Right atrium auricular region (tissue), 2 donors: Measurements from ENCODE around the genes KANK3, HNRNPM, MBD3L1, ZNF266 and ZNF560.

- PRO-cap = no peak
- RAMPAGE, long total RNA, 2 experiments = no peak in any of the 2 experiments
Measured at GRCh38 chr19:8001570-8002822, 3.4 kb downstream of the ELAVL1 start.

DNA sequence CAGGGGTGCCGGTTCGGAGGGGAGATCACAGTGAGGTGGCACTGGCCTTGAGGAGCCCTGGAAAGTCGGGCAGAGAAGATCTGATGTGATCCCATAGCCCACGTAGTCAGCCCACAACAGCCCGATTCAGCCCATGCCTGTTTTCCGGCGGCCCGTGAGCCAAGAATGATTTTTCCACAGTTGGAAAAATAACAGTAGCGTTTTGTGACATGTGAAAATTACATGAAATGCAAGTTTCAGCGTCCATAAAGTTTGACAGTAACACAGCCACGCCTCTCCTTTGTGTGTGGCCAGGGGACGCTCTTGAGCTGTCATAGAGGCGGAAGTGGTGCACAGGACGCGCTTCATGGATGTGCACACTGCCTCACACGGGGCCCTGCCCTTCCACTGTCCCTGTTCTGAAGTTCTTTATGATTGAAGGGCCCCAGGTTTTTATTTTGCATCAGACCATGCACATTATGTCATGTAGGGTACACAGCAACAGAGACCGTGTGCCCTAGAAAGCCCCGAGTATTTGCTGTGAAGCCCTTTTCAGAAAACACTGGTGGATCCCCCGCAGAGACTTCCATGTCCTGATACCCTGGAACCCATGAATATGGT, 12.4 kb upstream of the ELAVL1 start:
- PRO-cap = no peak
- RAMPAGE, long total RNA, 2 experiments = no peak in any of the 2 experiments

GRCh38 chr19:8250646-8251372, 41.6 kb downstream of the CERS4 start:
- PRO-cap = no peak
- RAMPAGE, long total RNA, 2 experiments = no peak in any of the 2 experiments

- PRO-cap = bidirectional peak, plus-strand start at chr19:8343478, minus-strand start at chr19:8343262
- RAMPAGE, long total RNA, 2 experiments = no peak in any of the 2 experiments
Measured at GRCh38 chr19:8343067-8343754, at the start of gene KANK3. Gene KANK3, minus strand, starts transcription at chr19:8343262.

GRCh38 chr19:8366384-8366671, 2.4 kb downstream of the ANGPTL4 start:
- PRO-cap = no peak
- RAMPAGE, long total RNA, 2 experiments = no peak in any of the 2 experiments

- PRO-cap = no peak
- RAMPAGE, long total RNA, 2 experiments = no peak in any of the 2 experiments
Measured at GRCh38 chr19:8386689-8386888, 3.6 kb upstream of the RAB11B start.

GRCh38 chr19:8444161-8445330, at the start of gene HNRNPM:
Gene HNRNPM, plus strand, starts transcription at chr19:8444975.
- PRO-cap = bidirectional peak, plus-strand start at chr19:8444986, minus-strand start at chr19:8444809
- RAMPAGE, long total RNA, 2 experiments = start-site peak on the plus strand in 2 of 2 experiments, at chr19:8444924-8445100 at its widest, 57 to 577 reads per replicate

GRCh38 chr19:8455242-8455875, 10.6 kb downstream of the HNRNPM start:
- PRO-cap = no peak
- RAMPAGE, long total RNA, 2 experiments = no peak in any of the 2 experiments

DNA sequence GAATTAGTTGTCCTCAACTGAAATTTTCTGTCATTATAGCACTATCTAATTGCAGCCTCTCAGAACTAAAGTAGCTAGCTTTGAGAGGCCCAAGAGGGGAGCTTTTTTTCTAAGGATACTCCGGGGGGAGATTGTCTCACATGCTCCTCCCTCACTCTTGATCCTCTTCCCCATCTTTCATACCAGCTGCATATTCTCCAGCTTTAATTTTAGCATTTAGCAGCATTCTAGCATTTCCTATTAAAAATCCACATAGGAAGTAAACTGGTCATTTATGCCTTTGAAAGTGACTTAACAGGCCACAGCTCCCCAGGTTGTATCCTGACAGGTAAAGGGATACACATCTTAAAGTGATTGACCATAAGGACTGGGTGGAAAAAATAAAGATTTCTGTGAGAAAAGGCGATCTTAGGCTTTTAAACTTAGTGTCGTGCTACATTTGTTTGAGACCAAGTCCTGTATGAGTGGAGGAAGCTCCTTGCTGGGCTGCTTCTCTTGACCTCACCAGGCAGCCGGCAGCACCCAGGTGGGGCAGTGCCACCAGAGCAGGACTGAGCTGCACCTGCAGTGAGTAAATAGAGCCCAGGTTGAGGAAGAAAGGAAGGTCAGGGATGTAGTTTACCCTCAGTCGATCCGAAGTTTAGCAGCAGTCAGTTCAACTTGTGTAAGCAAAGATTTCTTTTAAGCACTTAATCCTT, 13.4 kb downstream of the HNRNPM start:
- PRO-cap = no peak
- RAMPAGE, long total RNA, 2 experiments = no peak in any of the 2 experiments

DNA sequence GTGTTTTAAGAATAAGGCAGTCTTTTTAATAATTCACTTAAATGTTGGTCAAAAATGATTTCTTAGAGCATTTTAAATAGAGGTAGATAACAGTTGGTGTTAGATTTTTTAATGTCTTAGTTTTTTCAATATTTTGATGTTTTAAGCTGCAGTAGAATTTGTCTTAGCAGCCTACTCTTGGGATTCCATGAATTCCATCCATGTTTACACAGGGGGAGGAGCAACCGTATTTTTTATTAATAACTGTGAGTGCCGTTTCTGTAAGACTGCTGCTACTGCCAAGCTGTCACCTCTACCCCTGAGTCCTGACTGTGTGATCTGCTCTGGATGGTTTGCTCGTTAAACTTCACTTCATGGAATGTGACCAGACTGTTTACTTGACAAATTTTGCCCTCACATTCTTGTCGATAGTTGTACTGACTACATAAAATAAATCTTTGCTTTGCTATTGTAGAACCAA, 15.1 kb downstream of the HNRNPM start:
- PRO-cap = no peak
- RAMPAGE, long total RNA, 2 experiments = no peak in any of the 2 experiments

- PRO-cap = no peak
- RAMPAGE, long total RNA, 2 experiments = no peak in any of the 2 experiments
Measured at GRCh38 chr19:8463168-8463862, 18.5 kb downstream of the HNRNPM start.

DNA sequence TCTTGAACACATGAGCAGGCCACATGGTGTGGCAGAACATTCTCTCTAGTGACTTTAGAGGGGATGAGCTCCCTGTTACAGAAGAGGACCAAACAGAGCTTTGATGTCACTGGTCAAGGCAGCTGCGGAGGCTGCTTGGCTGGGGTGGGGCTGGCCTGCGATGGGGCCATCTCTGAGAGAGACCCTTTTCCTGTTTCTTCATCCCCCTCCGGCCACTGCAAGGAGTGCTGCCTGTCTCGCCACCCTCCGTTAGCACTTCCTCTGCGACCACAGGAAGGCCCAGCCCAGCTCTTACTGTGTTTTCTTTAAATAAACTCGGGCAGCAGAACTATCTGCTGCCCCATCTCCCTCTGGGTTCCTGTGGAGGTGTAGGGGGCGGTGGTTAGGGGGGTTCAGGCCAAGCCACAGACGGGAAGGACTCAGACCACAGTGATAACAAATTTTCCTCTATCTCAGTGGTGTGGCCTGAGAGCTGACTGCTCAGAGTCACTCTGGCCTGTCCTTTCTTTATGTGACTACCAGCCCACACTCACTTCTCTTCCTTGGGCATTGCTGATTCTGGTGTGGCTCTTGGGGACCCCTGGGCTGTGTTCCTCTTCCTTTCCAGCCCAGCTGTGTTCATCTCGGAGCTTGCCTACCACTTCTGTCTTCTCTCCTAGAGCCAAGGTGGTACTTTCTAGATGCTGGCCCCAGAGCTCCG, 27.4 kb downstream of the ACTL9 start:
- PRO-cap = no peak
- RAMPAGE, long total RNA, 2 experiments = no peak in any of the 2 experiments

GRCh38 chr19:8832157-8832920, at the start of gene MBD3L1:
Gene MBD3L1, plus strand, starts transcription at chr19:8832377.
- PRO-cap = bidirectional peak, plus-strand start at chr19:8832354, minus-strand start at chr19:8832247; bidirectional peak, plus-strand start at chr19:8832761, minus-strand start at chr19:8832555
- RAMPAGE, long total RNA, 2 experiments = start-site peak on the minus strand in 2 of 2 experiments, at chr19:8832272-8832304 at its widest, 18 to 31 reads per replicate

DNA sequence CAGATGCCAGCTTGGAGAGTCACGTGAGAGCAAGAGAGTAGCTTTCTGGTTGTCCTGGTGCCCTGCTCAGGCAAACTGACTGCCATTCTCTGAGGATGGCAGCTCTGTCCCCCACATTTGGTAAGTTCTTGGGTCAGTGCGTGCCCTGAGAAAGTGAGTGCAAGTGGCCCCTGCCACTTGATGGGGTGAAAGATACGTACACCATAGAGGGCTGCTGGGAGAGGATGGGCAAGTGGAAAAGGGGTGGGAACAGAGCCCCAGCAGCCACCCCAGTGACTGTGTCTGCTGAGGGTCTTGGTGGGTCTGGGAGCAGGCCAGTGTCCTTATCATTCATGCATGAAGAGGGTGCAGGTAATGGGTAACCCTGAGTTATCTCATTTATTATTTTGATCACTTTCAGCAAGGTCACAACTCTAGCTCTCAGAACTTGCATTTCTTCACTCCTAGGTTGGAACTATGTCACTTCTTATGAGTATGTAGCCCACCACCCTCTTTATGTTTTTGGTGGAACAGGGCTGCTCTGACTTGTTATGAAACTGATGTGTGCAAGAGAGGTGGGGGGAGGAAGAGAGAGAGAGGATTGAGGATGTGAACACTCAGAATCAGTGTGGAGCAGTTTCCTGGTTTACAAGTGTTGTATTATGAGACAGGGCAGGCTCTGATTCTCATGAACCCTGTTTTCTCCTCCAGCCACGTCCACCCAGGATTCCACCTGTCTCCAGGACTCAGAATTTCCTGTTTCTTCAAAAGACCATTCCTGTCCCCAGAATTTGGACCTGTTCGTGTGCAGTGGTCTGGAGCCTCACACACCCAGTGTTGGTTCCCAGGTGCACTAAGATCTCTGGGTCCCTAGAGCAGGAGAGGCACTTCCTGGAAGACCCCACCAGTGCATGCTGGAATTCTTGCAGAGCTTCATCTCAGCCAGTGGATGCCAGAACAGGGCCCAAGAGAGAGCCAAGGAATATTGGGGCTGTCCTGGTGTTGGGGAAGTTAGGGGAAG, 16.0 kb downstream of the ZNF317 start:
- PRO-cap = no peak
- RAMPAGE, long total RNA, 2 experiments = no peak in any of the 2 experiments

- PRO-cap = no peak
- RAMPAGE, long total RNA, 2 experiments = no peak in any of the 2 experiments
Measured at GRCh38 chr19:9411369-9411750, 24.0 kb downstream of the ZNF266 start.

DNA sequence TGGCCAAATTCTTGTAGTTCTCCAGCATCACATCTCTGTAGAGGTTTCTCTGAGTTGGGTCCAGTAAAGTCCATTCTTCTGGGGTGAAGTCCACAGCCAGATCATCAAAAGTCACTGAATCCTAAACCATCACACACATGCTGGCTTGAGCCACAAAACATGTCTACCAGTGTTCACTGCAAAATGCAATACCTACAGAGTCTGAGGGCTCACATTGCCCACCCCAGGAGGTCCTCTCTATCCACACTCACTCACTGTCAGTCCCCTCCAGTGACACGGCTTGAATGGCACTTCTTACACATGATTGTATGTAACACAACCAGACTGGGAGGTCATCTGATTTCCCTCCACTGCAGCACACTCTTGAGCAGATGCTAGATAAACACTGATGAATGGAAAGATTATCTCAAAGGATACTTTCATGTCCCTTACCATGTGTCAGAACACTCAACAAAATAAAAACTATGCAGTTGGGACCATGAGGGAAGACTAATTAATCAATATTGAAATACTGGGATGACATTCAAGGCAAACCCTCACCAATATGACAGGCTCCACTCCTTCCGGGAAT, 16.8 kb downstream of the ZNF266 start:
- PRO-cap = no peak
- RAMPAGE, long total RNA, 2 experiments = no peak in any of the 2 experiments

DNA sequence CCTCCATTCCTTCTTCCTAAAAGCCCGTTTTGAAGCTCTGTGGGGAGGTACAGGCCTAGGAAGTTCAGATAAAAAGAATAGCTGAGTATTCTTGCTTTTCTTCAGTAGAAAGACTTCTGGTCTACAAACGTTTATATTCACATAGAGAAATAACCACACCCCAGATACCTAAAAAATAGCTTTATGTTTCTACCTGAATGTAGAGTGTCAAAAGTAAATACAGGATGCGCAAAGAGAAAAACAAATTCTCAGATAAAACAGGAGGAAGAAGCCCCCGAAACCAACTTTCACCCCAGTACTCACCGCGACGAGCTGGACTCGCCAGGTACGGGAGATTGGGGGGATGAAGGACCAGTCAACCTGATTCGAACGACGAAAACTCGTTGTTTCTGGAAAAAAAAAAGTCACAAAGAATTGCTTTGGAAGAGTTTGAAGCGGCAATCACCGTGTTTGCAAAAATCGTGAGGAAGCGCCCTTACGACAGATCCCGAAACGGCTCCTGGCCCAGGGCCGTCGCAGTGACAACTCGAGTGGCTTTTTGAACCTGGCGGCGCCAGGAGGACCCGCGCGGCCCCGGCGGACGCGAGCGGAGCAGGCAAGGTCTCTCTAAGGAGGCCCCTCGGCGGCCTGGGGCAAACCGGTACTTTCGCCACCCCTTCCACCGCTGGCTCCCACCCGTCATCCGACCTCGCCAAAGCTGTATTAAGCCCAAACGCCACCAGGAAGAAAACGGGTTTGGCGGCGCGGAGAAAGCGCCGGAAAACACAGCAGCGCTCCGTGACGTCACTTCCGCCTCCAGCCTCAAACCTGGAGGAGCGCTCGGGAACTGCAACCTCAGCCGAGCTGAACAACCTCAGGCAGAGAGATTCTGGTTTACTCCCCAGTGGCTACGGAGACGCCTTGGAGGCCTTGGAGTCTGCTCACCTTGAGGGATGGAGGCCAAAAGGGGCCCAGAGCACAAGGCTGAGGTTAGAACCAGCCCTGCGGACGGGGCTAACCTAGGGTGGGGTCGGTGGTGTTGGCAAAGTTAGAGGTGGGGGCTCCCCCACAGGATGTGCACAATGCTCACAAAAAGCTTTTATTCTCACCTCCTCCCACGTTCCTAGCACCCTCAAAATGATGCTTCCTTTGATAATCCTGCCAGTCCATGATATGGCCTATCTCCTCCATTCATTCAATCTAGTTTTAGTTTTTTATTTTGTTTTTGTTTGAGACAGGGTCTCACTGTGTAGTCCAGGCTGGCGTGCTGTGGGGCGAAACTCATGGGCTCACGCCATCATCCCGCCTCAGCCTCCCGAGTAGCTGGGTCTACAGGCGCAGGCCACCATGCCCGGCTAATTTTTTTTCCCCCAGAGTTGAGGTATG, at the start of gene ZNF266:
TSS of gene ZNF266 (minus strand) at position 769 of the 1,365 bp plus-strand sequence.
- PRO-cap = bidirectional peak, plus-strand start at position 786 of the sequence, minus-strand start at position 704 of the sequence
- RAMPAGE, long total RNA, 2 experiments = start-site peak on the minus strand in 1 of 2 experiments, centred at position 740 of the sequence, 20 reads per replicate

DNA sequence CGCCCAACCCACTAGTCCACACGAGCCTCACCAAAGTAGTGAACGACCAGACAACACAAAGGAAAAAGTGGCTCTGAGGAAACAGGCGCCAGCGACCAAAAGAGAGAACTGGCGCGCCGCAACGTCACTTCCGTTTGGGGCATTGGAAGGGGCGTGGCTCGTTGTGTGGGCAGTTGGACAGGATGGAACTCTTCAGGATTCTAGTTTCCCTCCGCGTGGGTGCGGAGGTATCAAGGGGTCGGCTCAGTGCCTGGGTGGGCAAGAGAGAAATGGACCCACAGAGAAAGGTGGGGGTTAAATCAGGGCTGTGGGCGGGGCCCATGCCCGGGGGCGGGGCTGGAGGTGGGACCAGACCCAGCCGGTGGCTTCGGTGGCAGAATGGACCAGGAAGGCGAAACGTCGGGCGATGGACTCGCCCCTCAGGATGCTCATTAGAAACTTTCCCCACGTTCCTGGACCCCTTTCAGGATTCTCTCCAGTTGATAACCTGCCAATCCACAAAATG, at the start of gene ZNF560:
TSS of gene ZNF560 (minus strand) at position 110 of the 505 bp plus-strand sequence.
- PRO-cap = no peak
- RAMPAGE, long total RNA, 2 experiments = no peak in any of the 2 experiments

- PRO-cap = no peak
- RAMPAGE, long total RNA, 2 experiments = no peak in any of the 2 experiments
Measured at GRCh38 chr19:9630954-9631318, 9.9 kb upstream of the ZNF561 start.

- PRO-cap = no peak
- RAMPAGE, long total RNA, 2 experiments = no peak in any of the 2 experiments
Measured at GRCh38 chr19:9700330-9701070, 25.6 kb upstream of the ZNF562 start.